Mesenteric fat pad (tissue), 1 donor: ENCODE measurements around a stretch of chr2.

- PRO-cap: no peak
Measured at GRCh38 chr2:236703355-236703934, 133.8 kb downstream of the ACKR3 start.

- PRO-cap: no peak
Measured at GRCh38 chr2:236787701-236788335, 218.2 kb downstream of the ACKR3 start.

DNA sequence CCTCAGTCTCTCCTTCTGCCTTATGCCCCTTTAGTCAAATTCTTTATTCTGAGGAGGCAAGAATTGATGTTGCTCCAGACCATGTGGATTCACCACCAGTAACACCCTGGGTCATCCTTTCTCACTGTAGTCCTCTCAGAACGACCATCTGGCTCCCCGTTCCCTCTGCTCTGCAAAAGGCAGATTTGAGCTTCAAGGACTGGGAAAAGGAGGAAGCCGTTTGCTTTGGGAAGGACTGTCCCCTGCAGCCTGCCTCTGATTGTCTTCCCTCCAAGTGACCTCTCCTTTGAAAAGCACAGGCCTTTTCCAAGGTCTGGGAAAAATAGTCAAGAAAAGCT is 130.2 kb upstream of the COPS8 start:
- PRO-cap: no peak

GRCh38 chr2:237191757-237192000 is 106.0 kb downstream of the COPS8 start:
- PRO-cap: no peak

GRCh38 chr2:237257463-237257958 is 156.5 kb downstream of the COL6A3 start:
- PRO-cap: no peak

- PRO-cap: no peak
Measured at GRCh38 chr2:237297472-237297949, 116.5 kb downstream of the COL6A3 start.

DNA sequence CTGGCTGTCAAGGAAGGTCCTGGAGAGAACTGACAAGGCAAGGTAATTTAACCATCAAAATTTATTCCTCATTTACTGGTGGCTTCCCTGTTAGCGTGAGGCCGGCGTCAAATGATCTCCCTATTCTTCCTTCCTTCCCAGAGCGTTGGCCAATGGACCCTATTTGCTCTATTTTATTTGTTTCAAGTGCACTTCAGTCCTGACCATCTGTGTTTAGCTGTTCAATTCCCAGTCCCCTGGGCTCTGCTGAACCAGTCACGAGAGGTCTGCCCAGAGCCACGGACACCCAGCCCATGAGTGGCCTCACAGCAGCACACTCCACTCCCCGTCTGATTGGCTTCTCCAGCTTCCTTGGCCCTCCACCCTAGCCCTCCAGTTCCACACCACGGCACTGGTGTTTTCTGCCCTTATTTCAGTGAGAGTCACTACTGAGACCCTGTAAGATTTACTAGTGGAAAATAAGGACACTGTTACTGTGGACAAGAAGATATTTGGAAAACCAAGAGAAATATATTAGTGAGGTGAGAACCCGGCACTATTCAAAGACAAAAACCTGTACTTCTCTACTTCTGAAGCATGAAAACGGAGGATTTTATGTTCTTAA is 86.7 kb downstream of the COL6A3 start:
- PRO-cap: no peak

DNA sequence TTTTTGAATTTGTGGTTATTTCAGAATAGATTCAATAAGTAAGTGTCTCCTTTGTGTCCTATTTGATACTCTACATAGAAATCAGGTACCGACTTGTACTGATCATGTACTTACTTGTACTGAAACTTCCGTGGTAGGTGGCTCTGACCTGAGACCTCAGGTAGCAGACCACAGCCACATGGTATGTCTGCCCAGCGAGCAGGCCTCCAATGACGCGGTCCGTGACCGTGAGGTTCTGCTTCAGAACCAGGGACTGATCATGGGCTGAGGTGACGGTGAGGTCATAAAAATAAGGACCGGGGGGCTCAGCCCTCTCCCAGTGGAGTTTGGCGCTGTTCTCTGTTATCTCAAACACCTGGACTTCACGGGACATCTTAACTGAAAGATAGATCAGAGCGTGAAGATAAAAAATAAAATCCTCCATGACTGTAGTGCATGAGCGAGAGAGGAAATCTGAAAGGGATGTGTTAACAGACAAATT is 79.4 kb downstream of the COL6A3 start:
- PRO-cap: no peak

GRCh38 chr2:237353063-237353712 is 60.8 kb downstream of the COL6A3 start:
- PRO-cap: no peak

GRCh38 chr2:237357720-237358144 is 56.2 kb downstream of the COL6A3 start:
- PRO-cap: no peak

DNA sequence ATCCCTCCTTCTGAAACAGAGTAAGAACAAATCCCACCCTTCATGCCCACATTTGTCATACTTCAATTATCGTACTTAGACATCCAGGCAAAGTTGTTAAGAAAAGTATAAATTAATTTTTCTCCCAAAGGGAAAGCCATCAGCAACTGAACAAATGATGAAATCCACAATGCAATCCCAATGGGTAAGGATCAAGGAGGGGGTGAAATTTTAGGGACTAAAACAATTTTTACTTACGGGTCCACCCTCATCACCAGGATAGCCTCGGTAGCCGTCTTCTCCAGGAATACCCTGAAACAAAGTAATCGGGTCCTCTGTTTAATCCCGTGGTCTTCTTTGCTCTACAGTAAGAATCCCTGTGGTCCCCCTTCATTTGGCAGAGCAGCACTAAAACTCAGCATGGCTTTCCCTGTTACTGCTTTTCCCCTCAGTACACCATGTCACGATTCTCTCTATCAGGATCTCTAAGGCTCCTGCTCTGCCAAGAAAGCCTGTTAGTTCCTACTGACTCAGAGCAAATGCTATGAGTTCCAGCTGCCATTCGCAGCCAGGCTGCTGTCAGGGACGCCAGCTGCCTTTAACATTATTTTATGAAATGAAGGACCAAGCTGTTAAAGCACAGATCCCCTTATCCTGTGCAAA is 53.0 kb downstream of the COL6A3 start:
- PRO-cap: no peak

DNA sequence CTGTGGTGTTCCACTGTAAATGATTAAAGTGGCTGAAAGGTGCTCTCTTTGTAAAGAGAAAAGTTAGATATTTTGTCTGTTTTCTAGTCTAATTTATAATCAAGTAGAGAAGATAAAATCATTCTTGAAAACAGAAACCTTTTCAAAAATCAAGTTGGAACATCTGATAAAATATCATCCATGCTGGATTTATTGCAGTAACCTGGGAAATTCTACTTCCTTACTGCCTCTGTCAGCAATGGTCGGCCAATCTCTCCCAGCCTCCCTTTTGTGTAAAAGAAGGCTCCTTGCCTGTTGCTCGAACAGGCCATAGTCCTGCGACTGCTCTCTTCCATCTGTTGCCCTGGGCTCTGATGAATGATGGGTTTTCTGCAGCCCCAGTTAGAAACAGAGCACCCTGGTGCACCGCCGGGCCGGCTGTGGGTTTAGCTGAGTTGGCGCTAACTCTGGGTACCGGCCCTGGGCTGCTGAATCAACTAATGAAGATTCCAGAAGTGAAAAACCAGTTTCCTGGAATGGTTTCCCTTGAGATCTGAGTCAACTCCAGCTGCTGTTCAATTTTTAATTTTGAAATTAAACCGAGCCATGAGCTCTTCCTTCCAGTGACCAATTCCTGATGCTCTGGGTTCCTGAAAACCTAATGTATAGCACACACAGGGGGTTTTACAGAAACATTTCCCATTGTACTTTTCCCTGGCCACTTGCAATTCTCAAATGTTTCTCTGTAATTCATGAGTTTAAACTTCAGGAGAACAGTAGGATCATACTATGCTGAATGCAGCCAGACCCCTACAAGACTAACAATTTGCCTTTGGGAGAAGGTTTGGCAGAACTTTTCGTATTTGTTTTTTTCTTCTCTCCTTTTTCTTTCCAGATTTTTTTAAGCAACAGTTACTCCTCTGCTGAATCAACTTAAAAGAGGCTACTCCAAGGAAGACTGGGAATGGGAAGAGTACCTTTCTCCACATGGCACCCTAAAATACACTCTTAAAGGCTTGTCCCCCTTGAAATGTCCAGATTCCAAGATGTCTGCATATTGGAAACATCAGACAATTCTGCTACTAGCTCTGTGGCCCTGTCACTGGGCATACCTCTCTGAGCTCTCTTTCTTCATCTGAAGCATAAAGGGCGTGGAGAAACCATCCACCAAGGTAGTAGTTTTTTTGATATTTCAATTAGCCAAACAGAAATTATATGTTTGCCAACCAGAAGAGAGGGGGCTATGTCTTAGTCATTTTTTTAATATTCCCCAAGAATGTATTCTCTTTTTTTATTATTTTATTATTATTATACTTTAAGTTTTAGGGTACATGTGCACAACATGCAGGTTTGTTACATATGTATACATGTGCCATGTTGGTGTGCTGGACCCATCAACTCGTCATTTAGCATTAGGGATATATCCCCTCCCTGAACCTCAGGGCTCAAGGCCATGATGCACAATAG is 5.4 kb downstream of the COL6A3 start:
- PRO-cap: no peak

DNA sequence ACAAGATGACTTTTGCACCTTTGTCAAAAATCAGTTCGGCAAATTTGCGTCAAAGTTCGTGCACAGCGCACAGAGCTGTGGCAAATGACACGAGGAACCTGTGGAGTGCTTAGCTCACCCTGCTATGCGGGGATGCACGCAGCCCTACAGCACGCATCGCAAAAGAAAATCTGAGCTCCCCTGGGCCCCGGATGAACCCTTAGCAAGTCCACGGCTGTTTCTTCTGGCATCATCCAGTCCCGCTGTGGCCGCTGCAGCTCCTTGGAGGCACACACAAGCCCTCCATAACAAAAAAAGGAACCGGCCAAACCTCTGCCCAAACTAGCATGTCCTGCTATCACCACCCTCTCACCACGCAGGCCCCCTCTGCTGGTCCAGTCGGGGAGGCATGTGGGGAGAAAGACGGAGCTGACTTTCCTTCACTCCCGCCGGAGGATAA is 35.6 kb upstream of the MLPH start:
- PRO-cap: no peak

DNA sequence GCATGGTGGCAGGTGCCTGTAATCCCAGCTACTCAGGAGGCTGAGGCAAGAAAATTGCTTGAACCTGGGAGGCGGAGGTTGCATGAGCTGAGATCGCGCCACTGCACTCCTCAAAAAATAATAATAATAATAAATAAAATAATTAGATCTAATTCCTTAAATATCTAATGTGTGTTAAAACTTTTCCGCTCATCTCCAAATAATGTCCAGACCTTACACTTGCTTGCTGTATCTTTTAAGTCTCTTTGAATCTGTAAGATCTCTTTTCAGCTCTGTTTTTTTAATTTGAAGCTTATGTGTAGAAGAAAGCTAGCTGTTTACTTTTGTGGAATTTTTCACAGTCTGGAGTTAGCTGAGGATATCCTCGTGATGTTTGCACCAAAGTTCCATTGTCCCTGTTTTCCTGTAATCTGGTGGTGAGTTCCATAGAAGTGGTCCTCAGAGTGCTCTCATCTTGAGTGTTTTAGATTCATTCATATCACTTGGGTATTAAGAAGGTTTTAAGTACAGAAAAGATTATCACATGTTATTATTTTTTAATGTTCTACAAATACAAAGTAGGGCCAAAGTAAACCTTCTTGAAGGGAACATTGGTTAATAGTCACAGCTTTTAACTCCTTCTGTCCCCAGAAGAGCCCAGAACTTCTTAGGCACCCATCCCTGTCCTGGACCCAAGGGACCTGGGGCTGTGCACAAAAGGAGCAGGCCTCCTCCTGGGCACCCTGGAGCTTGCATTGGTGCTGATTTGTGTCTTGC is 14.8 kb downstream of the MLPH start:
- PRO-cap: no peak

GRCh38 chr2:237516727-237517413 is 29.8 kb downstream of the MLPH start:
- PRO-cap: no peak

DNA sequence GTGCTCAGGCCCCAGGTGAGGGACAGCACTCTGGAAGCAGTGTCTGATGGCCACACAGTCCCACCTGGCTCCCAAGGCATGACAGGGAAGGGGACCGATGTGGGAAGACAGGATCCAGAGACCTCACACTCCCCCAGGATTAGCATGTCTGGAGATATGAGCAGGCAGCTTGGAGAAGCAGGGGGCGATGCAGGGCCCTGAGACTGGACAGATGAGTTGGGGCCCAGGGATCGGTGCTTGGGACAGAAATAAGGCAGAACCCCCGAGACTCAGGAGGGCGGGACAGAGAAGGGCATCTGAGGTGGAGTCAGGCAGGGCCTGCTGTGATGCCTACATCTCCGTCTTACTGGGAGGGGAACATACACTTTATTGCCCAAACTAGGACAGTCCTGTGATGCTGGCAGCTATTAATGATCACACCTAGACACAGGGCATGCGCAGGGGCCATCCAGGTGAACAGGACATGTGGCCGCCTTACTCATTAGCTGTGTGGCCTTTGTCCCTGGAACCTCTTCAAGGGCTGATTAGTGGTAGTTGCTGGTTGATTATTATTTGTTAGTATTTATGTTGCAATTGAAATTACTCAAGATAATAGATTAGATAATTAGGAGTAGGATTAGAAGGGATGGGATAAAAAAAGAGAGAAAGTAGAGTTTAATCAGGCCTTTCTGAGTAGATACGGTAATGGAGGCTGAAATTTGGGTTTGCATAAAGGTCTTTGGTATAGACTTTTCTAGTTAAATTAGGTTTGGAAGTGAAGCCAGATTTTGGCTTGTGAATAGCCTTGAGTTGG is 33.2 kb downstream of the MLPH start:
- PRO-cap: no peak

- PRO-cap: no peak
Measured at GRCh38 chr2:237540766-237541381, 25.5 kb upstream of the PRLH start.

- PRO-cap: no peak
Measured at GRCh38 chr2:237601420-237602317, 11.1 kb upstream of the RAB17 start.

DNA sequence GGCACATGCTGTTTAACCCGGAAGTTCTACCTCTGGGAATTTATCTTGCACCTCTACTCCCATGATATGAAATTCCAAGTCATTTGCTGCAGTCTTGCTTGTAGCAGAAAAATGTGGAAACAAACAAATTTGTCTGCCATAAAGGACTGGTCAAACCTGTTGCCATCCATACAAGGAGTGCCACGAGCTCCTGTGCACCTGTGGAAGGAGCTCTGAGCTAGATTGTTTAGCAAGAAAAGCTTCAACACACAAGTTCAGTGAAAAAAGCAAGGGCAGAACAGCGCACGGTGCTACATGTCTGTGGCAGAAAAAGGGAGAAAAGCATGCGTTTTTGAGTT is 33.1 kb downstream of the LRRFIP1 start:
- PRO-cap: no peak

DNA sequence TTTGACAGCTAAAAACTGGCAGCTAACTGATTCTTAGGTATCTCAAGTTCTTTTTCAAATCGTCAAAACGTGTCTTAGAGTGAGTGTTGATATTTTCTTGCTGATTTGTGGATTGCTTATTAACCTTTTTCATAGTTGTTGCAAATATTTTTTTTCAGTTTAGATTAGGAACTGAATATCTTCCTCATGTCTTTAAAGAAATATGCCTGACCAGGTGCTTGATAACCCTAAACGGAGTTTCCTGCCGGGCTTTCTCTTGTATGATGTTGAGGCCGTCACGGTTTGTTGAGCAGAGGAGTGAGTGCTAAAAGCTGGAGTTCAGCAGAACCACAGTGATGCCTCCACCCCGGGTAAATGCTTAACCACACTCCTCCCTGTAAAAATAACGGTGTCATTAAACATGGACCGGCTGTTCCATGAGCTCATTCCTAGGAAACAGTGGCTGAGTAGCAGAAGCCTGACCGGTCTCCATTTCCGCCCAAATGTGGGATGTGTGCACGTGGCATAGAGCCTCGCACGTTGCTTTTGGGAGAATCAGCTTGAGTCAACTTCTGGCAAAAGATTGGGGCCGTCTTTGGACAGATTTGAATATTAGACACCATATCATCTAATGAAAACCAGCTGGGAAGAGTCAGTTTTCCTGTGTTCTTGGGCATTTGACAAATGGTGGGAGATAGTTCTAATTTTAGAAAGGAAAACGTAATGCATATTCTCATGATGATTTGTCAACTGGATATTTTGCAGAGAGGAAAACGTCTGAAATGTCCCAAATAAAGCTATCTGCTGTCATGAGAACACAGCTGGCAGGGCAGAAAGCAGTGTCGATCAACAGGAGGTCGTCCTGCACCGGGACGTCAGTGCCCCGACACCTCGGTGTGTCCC is 42.2 kb downstream of the LRRFIP1 start:
- PRO-cap: no peak